Mesangial cell (primary cell): ENCODE data around the gene TTC39C.

DNA sequence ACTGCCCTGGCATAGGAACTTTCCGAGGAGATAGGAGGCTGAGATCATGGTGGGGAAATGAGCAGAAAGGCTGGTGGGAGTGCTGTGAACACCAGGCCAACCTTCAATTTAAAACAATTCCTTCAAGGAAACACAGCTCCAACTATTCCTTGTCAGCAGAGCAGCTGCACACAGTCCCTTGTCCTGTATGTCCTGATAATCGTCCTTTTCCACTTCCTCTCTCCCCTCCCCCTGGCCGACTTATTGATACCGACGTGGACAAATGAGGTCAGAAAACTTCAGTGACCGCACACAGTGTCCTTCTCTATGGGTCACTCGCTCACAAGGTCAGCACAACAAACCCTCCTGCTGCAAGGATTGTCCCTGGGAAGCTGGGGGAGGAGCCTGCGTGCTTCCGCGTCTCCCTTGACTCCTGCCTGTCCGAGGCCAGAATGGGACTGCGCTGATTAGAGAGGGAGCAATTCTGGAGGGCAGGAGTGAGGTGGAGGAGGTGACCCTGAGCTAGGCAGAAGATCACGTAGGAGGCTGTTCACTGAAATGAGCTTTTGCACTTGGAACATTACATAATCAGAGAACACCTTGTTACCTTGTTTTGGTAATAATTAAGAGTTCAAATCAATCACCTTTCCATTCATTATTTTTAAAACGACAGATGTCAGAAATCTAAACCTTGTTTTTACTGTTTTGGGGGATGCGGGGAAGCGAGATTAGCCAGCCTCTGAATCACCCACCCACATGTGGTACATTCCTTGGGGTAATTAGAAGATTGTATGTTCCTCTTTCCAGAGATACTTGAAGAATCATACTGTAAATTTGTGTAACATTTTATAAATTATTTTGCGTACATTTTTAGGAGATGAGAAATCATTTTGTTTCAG lies 70.7 kb downstream of the CTAGE1 start:
- RAMPAGE, long total RNA: no peak

GRCh38 chr18:22488424-22489135 lies 70.9 kb upstream of the CTAGE1 start:
- RAMPAGE, long total RNA: no peak

- RAMPAGE, long total RNA: no peak
Measured at GRCh38 chr18:22607048-22607384, 189.3 kb upstream of the CTAGE1 start.

DNA sequence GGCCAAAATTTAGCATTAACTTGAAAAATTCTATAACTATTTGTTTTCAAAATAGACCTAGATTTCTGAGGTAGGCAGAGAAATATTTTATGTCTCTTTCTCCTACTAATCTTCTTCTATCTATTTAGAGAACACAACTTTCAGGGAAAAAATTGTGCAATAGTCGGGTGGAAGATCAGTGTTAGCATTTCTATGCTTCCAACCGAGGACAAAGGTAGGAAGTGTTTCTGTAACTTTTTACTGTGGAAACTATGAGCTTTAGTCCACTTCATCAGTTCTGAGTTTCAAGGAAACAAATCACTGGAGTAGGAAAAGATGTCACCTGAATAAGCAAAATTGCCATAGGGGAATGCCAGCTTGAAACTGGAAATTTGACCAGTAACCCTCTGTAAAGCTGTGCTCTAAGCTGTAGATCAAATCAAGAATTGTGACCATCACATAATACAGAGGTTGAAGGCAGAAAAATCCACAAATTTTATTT lies 207.7 kb upstream of the CTAGE1 start:
- RAMPAGE, long total RNA: no peak

DNA sequence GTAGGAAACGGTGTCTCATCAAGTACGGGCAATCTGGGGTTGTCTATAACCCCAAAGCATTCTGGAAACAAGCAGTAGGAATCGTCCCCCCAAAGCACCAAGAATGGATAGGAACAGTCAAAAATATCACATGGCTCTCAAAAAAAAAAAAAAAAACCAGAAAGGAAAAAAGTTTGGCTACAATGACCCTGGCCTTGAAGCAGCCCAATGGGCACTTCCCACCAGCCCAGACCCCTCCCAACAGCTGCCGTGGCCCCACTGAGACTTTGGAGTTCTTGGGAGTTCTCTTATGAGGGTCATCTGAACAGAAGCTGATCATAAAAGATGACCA lies 130.1 kb downstream of the CABLES1 start:
- RAMPAGE, long total RNA: no peak

DNA sequence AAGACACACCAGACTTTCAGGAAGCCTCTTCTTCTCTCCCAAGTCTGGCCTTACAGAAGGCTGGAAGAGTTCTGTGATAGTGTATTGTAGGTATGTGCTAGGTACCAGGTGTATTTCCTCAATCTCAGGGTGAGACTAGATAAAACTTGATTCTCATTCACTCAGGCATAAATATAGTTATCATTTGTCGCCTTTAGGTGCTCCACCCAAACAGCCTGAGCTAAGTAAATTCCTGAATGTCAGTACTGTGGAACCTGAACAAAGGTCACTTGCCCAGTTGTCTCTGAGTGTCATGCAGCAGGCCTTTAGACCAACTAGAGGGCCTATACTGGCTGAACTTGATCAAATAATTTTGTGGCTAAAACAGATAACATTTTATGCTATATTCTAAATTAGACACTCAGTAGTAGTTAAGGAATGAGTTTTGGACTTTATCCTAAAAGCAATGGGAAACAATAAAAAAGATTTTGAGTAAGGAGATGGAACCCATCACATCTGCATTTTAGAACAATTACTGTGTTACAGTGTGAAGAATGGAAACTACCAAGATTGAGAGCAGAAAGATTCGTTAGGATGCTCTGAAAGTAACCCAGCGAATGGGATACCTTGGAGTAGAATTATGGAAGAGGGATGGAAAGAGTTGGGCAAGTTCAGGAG lies 7.9 kb downstream of the RIOK3 start:
- RAMPAGE, long total RNA: no peak

- RAMPAGE, long total RNA: no peak
Measured at GRCh38 chr18:23526402-23527092, 23.2 kb downstream of the RMC1 start.

- RAMPAGE, long total RNA: no peak
Measured at GRCh38 chr18:23570982-23571245, 15.4 kb downstream of the NPC1 start.

DNA sequence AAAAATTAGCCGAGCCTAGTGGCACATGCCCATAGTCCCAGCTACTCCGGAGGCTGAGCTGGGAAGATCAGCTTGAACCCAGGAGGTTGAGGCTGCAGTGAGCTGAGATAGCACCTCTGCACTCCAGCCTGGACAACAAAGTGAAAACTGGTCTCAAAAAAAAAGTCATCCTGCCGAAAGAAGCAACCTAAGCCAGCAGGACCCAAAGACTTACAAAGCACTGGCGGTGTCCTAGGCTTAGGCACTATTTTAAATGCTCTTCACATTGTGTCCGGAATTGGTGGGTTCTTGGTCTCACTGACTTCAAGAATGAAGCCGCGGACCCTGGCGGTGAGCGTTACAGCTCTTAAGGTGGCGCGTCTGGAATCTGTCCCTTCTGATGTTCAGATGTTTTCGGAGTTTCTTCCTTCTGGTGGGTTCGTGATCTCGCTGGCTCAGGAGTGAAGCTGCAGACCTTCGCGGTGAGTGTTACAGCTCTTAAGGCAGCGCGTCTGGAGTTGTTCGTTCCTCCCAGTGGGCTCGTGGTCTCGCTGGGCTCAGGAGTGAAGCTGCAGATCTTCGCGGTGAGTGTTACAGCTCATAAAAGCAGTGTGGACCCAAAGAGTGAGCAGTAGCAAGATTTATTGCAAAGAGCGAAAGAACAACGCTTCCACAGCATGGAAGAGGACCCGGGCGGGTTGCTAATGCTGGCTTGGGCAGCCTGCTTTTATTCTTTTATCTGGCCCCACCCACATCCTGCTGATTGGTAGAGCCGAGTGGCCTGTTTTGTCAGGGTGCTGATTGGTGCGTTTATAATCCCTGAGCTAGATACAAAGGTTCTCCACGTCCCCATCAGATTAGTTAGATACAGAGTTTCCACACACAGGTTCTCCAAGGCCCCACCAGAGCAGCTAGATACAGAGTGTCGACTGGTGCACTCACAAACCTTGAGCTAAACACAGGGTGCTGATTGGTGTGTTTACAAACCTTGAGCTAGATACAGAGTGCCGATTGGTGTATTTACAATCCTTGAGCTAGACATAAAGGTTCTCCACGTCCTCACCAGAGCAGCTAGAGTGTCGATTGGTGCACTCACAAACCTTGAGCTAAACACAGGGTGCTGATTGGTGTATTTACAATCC lies 9.7 kb downstream of the NPC1 start:
- RAMPAGE, long total RNA: no peak

- RAMPAGE, long total RNA: no peak
Measured at GRCh38 chr18:23578484-23579122, 7.7 kb downstream of the NPC1 start.

- RAMPAGE, long total RNA: no peak
Measured at GRCh38 chr18:23585906-23586195, 455 bp downstream of the NPC1 start.

GRCh38 chr18:23709917-23710672 lies 20.8 kb downstream of the LAMA3 start:
- RAMPAGE, long total RNA: no peak

DNA sequence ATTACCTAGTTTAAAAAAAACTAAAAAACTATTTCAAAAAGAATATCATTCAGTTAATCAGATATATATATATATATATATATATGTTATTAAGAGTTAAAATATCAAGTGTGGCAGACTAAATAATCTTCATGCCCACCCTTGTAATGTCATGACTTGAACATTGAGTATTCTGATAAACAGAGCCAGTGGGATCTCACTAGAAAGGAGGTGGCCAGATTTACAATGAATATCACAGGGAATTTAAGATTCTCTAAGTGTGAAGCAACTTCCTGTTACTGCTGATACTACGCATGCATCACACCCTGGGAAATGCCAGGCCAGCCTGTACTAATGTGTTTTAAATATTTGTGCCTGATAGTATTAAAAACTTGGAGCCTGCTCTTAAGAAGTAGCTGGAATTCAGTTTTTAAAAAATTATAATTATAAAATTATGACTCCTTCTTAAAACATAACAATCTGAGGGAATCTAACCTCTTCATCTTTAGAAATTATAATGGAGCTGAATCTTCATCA lies 148.3 kb downstream of the LAMA3 start:
- RAMPAGE, long total RNA: no peak

DNA sequence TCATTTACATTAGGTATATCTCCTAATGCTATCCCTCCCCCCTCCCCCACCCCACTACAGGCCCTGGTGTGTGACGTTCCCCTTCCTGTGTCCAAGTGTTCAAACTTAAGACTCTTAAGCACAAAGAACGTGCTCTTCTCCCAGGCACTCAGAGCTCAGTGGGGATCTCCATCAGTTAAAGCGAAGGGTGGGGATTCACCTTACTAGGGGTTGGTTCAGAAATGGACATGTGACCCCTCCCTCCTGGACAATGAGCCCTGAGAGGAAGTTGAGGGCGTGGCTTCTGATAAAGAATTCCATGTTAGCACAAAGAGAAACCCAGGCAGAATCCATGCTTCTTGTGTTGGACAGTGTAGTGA lies 78.2 kb upstream of the TTC39C start:
- RAMPAGE, long total RNA: no peak

DNA sequence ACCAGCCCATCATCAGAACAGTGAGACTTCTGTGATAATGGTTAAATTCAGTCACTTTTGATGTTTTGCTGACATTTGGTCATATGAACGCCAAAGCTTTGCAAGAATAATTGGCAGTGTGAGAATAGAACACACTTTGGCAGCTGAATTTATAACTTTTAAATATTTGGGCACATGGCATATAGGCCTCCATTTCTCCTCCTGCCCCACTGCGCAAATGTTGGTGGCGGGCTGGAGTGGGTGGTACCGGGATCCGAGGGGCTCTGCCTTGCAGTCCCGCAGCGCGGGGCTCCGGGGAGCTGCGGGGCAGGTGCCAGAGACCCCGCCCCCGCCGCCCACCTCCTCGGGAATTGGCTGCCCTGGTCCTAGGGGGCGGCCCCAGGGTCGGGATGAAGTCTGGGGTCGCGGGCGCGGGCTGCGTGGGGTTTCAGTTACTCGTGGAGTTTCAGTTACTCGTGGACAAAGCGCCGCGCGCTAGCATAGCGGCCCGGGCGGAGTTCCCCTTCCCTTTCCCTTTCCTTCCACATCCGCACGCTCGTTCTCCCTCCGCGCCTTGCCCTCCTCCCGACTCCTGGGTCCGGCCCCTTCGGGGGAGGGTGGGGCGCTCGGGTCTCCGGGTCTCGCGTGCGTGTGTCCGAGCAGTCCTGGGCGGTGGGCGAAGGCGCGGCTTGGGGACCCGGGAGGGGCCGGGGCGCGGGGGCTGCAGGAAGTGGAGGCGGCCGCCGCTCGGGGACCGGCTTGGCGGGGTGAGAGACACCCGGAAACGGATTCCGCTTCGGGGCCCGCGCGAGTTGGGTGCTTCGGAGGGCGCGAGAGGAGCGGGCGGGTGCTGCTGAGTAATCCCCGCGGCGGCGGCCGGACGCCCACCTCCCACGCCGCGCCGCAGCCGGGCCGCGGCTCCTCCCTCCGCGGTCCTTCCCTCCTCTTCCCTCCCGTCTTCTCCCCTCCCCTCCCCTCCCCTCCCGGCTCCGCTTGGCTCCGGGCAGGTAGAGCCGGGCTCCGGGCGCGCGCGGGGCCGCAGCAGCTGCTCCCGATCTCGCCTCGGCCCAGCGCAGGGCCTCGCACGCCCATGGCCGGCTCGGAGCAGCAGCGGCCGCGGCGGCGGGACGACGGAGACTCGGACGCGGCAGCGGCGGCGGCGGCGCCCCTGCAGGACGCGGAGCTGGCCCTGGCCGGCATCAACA lies at the start of gene TTC39C:
TTC39C (plus strand) TSS at position 952 of the 1,184 bp plus-strand sequence.
- RAMPAGE, long total RNA: no peak

GRCh38 chr18:24048827-24049456 lies 34.4 kb downstream of the TTC39C start:
- RAMPAGE, long total RNA: no peak

DNA sequence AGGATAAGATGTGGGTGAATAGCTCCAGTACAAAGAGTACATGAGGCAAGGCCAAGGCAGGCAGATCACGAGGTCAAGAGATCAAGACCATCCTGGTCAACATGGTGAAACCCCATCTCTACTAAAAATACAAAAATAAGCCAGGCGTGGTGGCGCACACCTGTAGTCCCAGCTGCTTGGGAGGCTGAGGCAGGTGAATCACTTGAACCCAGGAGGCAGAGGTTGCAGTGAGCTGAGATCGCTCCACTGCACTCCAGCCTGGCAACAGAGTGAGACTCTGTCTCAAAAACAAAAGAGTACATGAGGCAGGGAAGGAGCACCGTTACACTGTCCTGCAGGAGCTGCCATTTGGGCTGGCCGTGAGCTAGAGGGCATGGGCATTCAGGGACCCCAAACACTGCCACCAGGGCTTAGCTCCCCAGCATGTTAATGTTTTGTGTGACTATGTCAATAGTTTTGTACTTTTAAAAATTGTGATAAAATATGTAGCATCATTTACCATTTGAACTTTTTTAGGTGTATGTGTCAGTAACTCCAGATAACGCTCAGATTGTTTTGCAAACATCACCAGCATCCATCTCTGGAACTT lies 18.7 kb upstream of the CABYR start:
- RAMPAGE, long total RNA: no peak

GRCh38 chr18:24359910-24360146 lies 37.8 kb downstream of the OSBPL1A start:
- RAMPAGE, long total RNA: no peak

DNA sequence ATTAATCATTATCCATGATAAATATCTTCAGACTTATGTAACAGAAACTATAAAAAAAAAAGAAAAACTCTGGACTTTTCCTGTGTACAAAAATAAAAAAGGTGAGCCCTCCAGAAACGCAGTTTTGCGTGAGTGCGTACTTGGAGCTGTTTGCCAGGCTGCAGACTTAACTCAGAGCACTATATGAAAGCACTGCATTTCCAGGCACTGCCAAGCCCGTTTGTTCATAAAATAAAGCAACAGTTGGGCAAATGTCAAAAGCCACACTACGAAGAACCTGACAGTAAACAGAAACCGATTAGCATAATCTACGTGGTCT lies 1.3 kb downstream of the SS18 start:
- RAMPAGE, long total RNA: no peak

GRCh38 chr18:26460549-26461140 lies 87.7 kb downstream of the KCTD1 start:
- RAMPAGE, long total RNA: no peak